ENCODE data around the genes ELSPBP1, LIG1, ODAD1, KCNJ14 and FUT1.

DNA sequence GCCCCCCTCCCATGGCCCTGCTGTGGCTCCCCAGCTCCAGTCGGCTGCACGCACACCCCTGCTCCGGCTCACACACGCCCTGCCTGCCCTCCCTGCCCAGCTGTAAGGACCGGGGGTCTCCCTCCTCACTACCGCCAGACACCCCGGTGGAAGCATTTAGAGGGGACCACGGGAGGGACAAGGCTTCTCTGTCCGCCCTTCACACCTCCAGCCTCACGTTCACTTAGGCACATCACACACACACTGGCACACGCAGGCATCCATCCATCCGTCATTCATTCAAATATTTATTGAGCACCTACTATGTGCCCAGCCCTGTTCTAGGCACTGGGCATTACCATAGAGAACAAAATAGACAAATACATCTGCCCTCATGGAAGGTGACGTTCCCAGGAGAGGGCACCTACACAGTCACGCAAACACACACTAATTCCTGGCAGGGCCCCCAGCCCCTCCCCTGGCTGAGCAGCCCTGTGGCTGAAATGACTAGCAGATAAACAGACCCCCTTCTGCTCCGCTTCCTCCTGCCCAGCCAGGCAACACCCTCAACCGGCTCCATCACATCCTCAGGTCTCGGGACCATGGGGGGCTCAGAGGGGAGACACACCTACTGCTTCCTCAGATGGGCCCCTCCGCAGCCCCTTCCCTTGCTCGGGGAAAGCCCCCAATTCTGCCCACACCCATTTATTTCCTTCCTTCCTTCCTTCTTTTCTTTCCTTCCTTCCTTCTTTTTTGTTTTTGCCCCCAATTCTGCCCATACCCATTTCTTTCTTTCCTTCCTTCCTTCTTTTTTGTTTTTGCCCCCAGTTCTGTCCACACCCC is 3.7 kb upstream of the NOP53 start:
- PRO-cap, result no peak

GRCh38 chr19:47751154-47751731 is 5.9 kb downstream of the NOP53 start:
- PRO-cap, result no peak

DNA sequence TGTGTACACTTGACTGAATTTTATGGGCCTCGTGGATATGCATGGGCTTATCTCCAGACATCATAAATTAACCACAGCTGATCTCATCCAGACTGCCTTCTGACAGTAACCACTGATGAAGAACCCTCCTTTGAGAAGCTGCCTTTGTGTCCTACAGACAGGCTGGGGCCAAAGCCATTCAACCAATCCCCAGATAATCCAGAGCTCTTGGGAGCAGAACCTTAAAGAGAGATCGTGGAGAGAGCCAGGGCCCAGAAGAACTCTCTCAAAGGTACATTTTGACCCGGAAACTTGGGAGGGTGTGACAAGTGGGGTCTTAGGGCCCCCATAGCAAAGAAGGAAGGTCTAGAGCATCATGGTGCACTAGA is at the start of gene ELSPBP1:
Gene ELSPBP1 (plus strand): TSS at position 92 of the 368 bp plus-strand sequence.
- PRO-cap, result no peak

GRCh38 chr19:48111249-48111621 is 618 bp upstream of the PLA2G4C start:
- PRO-cap, result no peak

DNA sequence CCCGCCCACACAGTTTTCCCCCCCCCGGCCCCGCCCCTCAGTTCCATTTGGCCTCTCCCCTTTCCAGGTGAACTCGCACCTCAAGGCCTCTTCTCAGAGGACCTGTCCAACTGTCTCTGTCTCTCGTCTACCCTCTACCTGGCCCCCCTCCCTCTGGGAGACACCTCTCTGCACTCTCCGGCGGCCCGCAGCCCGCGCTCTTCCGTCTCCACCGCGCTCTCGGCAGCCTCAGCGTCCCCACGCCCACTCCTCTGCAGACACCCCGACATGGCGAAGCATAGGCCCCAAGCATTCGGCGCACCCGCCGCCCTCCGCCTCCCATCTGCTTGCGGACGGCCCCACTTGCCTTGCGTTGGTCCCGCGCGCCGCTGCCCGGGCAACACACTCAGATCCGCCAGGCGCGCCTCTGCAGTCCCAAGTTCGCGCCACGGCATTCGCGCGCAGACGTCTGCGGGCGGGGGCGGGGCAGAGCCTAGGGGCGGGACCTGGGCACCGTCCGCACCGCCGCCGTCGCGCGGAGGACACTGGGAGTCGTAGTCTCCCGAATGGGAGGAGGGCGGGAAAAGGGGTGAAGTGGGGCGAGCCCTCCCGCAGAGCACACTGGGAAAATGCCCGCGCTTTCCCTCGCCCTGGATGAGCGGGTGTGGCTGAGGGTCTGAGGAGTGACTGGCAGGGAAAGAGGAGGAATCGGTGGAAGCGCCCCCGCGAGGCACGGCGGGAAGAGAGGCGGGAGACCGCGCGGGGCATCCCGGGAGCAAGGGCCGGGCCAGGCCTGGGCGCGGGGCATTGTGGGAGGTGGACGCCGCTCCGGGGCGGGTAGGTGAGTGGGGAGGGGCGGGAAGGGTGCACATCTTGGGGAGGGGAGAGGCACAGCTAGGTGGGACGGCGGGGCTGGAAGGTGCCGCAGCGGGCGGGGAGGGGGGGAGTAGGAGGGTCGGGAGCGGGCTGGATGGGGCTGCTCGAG is at the start of gene LIG1:
Gene LIG1 (minus strand): TSS at position 450 of the 964 bp plus-strand sequence.
- PRO-cap, result bidirectional peak, plus-strand start at position 47 of the sequence, minus-strand start outside the sequence; bidirectional peak, plus-strand start at position 773 of the sequence, minus-strand start at position 421 of the sequence

DNA sequence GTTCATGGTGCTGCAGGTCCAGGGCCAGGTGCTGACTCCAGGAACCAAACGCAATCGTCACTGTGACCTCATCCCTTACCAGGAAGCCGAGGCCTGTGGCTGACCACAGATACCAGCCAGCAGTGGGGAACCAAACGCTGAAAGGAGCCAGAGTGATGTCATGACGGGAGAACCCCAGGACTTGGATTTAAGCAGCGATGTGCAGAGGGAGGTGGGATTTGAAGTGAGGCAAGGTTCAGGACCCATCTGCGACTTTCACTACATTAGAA is 24.9 kb downstream of the CARD8 start:
- PRO-cap, result no peak

DNA sequence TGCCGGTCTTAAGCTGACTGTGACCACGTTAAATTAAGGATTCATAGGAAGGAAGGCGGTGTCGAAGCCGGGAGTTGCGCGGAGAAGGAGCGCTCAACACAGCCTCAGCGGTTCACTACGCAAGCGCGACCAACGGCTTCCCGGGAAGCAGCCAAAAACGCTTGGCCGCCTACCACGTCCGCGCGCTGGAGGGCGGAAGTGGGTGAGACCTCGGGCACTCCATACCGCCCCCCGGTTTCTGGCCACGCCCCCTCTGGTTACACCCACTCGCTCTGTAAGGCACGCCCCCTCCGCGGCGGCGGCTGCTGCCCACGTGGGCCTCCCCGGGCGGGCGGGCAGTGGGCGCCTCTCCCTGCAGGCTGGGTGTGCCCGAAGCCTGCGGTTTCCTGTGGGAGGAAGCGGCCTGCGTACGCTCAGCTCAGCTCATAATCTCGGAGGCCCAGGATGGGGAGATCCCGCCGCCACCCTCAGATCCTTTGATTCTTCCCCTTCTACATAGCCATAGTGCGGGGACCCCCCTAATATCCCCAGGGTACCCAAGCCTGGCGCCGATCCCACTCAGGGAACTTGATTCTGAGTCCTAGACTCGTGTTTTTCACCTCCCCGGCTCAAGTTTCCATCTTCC is at the start of gene ODAD1:
Gene ODAD1 (minus strand): TSS at position 196 of the 625 bp plus-strand sequence.
- PRO-cap, result bidirectional peak, plus-strand start at position 426 of the sequence, minus-strand start at position 119 of the sequence

DNA sequence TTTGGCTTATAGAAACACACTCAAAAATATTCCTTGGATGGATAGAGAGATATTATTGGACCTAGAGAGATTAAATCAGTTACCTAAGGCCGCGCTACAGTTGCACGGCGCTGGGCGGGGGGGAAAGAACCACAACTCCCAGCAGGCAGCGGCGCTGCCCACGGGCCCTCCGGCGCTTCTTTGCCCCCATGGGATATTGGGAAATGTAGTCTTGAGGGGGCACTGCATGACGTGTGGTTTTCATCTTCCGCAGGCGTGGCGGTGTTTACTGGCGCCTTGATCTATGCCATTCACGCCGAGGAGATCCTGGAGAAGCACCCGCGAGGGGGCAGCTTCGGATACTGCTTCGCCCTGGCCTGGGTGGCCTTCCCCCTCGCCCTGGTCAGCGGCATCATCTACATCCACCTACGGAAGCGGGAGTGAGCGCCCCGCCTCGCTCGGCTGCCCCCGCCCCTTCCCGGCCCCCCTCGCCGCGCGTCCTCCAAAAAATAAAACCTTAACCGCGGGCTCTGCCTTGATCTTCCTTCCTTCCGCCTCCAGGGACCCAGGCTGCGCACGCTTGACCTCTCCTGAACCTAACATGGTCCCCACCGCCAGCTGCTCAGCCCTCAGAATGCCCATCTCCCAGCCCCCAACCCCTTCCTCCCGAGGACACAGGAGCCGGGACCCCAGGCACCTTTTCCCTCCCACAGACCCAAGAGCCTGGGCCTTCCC is 4.9 kb downstream of the EMP3 start:
- PRO-cap, result bidirectional peak, plus-strand start at position 289 of the sequence, minus-strand start at position 294 of the sequence

DNA sequence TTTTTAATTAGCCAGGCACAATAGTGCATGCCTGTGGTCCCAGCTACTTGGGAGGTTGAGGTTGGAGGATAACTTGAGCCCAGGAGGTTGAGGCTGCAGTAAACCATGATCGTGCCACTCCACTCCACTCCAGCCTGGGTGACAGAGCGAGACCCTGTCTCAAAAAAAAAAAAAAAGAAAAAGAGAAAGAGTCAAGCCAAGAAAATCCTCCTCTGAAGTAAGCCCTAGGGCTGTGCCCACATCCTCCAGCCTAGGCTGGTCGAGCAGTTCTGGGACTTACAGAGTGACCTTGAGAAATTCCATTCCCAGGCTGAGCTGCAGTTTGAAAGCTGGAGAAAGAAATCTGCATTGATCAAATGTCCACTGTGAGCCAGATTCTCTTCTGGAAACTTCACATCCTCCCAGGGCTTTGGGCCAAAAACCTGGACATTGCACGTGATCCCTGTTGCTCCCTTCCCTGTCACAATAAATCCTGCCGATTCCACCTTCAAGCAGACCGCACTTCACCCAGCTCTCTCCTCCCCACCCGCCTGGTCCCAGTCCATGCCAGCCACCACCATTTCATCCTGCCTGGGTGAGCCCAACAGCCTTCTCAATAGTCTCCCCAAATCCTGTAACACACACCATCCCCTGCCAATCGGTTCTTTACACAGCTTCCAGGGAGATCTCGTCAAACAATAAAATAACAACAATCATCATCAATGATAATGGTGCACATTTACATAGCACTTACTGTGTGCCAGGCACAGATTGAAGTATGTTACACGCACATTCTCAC is 15.7 kb downstream of the TMEM143 start:
- PRO-cap, result no peak

- PRO-cap, result no peak
Measured at GRCh38 chr19:48415622-48416153, 22.2 kb downstream of the GRIN2D start.

DNA sequence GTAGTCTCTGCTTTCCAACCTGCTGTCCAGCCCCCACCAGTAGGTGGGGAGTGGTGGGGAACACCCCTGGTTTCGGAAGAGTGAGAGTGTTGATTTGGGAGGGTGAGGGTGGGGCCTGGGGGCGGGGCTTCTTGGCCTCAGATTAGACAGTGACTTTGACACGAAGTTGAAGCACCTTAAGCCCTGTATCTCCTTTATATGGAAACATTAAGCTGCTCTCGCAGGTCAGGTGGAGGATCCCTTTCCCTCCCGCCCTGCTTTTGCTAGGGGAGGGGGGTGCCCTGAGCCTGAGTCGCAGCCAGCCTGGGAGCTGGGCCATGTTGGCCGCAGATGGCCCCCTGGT is at the start of gene KCNJ14:
Gene KCNJ14 (plus strand): TSS at position 290 of the 343 bp plus-strand sequence.
- PRO-cap, result no peak

- PRO-cap, result no peak
Measured at GRCh38 chr19:48487904-48488444, 18.8 kb downstream of the CYTH2 start.

DNA sequence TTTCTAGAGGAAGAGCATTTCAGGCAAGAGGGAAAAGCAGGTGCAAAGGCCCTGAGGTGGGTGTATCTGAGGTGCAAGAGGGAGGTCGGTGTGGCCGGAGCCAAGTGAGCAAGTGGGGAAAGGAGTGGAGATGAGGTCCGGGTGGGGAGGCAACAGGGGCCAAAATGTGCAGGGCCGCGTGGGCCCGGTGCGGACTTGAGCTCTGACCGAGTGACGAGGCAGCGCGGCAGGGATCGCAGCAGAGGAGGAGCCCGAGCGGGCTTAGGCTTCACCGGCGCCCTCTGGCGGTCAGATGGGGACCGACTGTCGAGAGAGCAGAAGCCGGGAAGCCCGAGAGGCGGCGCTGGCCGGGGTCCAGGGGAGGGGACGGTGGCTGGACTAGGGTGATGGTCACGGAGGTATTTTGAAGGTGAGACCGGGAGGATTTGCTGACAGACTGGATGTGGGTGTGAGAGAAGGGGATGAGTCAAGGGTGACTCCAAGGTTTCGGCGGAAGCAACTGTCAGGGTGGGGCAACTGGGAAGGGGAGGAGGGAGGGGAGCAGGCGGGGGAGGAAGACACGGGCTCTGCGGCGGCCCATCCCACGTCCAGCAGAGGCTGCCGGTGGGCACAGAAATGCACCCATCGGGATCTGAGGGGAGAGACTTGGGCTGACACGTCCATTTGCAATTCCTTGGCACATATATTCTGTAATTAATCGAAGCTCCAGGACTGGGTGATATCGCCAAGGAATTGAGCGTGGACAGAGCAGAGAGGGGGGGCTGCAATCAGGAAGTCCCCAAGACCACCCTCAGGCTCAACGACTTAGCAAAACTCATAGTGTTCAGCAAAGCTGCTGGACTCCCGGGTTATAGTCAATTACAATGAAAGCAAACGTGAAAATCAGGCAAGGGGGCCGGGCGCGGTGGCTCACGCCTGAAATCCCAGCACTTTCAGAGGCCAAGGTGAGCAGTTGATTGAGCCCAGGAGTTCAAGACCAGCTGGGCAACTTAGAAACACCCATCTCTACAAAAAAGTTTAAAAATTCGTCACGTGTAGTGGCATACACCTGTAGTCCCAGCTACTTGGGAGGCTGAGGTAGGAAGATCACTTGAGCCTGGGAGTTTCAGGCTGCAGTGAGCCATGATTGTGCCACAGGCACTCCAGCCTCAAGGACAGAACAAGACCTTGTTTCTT is 17.4 kb upstream of the SPACA4 start:
- PRO-cap, result bidirectional peak, plus-strand start at position 291 of the sequence, minus-strand start at position 215 of the sequence

- PRO-cap, result bidirectional peak, plus-strand start at chr19:48624372, minus-strand start at chr19:48624003
Measured at GRCh38 chr19:48623695-48624545, 4.6 kb downstream of the SPHK2 start.

DNA sequence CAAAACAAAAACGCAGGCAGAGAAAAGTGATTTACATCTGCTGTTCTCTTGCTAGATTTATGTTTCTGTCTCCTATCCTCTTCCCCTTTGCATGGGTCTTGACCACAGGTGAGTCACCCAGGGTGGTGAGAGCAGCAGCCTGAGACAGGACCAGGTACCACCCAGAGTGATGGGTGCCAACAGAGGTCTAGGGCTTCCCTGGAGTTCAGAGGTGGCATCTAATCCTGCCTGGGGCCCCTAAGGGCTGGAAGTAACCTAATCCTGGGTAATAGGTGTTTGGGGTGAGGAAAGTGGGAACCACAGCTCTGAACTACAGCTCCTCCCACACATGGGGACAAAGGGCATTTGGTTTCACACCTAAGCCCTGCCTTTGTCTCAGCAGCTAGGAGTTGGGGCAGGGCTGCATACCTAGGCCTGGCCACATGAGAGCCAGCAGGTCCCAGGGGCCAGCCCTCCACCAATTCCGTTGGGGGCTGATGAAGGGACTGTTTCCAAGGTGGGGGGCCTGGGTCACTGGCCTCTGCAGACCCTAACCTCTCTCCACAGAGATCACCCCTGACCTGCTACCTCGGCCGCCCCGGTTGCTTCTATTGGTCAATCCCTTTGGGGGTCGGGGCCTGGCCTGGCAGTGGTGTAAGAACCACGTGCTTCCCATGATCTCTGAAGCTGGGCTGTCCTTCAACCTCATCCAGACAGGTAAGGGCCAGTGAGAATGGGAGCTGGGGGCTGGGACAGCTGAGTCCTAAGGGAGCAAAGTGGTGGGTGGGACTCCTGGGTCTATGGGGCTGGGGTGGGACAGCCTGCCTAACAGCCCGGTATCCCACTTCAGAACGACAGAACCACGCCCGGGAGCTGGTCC is 8.1 kb downstream of the SPHK2 start:
- PRO-cap, result no peak

- PRO-cap, result bidirectional peak, plus-strand start at chr19:48639208, minus-strand start at chr19:48639079
Measured at GRCh38 chr19:48638575-48639483, 1.6 kb upstream of the DBP start.

GRCh38 chr19:48712762-48713625 is 6.5 kb downstream of the MAMSTR start:
- PRO-cap, result no peak

DNA sequence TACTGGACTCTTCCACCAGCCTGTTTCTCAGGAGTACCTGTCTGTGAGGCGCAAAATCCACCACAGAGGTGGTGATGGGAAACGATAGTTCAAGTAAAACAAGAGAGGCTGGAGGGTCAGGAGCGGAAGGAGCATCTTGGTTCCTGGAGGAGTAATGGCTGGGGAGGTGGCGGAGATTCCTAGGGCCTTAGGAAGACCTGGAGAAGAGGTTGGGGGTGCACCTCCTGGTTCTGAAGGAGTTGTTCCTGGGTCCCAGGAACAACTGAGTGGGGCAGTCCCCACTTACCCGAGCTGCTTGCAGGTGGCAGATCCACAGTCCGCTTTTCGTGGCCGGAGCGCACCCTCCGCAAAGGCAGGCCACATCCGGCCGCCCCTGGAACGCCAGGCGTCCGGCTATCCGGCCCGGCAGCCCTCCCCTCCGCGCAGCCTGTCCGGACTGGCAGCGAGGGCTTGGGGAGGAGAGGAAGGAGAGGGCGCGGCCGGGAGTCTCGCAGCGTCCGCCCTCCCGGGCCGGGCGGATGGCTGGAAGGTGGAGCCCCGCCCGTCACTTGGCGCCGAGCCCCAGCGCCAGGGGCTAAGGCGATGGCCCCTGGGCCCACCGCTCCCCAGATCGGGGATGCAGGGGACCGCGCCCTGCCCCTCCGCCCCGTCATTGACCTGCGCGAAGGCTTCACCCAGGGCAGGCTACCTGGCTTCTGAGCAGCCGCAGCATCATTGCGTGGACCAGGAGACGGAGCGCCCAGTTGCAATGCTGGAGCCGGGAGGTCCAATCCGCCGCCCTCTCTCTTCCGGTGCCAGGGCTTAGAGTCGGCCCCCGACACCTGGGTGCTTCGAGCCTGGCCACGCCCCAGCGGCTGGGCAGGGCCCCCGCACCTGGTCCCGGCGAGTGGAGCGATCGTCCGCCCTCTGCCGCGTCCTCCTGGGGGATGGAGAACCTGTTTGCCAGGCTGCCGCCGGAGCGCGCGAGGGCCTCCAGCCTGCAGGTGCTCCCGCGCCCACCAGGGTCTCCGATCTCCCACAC is at the start of gene FUT1:
Gene FUT1 (minus strand): TSS at position 438 of the 1,021 bp plus-strand sequence.
- PRO-cap, result bidirectional peak, plus-strand start at position 945 of the sequence, minus-strand start at position 438 of the sequence

DNA sequence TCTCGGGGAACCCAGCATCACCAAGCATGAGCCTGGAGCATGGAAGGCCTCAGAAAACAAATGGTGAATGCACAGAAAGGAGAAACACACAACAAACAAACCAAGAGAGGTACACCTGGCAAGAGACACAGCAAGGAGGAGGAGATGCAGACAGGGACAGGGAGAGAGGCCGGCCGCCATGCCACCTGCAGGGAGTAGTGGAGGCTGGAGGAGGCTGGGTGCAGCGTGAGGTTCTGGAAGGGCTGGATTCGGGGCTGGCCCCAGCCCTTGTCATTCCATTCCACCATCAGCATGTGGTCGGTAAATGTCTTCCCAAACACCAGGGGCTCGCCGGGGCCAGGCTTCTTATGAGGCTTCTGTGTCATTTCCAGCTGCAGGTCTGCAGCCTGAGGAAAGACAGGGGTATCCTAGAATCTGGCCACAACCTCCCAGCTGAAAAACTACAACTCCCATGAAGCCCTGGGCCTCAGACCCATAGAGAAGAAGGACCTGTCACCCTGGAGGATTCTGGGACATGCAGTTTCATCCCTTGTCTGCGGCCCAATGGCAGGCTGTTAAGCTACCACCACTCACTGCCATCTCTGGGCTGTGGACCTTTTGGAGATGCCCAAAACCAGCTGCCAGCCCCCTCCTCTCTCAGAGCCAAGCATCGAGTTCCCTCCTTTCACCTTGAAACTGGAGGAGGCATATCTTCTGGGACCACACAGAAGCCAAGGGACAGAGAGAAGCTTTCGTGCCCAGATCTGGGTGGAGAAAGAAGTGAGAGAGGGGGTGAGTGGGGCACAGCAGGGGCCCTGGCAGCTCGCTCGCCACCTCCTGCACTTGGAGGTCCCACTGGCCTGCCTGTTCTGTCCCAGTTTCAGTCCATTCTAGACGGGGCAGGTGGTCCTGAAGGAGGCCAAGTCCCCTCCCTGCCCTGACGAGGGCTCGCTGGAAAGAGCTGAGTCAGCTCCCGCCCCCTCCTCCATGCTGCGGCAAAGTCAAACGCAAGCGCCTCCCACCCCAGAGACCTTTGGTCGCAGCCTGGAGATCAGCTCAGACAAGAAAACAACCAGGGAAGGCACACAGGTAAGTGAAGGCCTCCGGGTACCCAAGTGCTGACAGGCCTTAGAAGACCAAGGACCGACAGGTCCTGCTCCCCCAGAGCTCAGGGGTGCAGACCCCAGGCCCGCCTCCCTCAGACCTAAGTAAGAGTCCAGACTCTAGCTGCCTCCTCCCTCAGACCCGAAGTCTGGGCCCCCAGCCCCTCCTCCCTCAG is 4.1 kb downstream of the BCAT2 start:
- PRO-cap, result no peak

DNA sequence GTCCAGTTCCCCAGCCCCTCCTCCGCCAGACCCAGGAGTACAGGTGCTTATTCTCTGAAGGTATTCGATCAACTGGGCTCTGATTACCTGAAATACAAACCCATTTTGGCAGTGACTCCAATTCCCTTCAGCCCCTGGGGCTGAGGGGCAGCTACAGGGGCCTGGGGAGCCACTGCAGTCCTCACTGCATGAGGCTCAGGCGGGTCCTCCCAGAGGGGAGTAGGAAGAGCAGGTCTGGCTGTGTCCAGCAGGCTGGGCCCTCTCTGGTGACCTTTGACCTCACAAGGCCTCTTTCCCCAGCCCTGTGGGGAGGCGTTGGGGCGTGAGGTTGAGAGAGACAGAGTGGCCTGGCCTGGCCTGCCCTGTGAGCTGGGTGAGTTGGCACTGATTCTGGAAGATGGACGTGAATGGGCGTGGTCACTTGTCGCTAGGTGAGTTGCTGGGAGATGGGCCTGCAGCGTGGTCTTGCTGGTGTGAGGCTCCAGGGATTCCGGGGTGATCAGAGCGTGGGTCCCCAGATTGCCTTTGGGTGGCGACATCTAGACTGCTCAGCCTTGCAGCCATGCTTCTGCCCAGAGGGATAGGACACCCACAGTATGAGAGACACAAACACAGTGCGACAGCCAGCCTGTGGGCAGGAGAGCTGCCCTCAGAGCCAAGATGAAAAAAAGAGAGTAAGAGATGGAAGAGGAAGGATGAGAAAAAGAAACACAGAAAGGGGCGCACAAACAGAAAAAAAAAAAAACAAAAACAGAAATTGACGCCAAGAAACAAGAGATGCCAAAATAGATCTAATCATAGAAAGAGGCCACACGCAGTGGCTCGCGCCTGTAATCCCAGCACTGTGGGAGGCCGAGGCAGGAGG is 2.9 kb downstream of the BCAT2 start:
- PRO-cap, result no peak

Measured in fallopian tube (tissue), 1 donor.